A375 (cell line): ENCODE measurements around a stretch of chr12.

GRCh38 chr12:131710406-131710937, 418 bp upstream of the SFSWAP start:
- RAMPAGE, long total RNA: no peak

GRCh38 chr12:131757865-131758419, 47.1 kb downstream of the SFSWAP start:
- RAMPAGE, long total RNA: no peak

GRCh38 chr12:131793006-131793423, 35.2 kb upstream of the MMP17 start:
- RAMPAGE, long total RNA: no peak

GRCh38 chr12:131831540-131832140, 3.4 kb downstream of the MMP17 start:
- RAMPAGE, long total RNA: no peak

- RAMPAGE, long total RNA: no peak
Measured at GRCh38 chr12:131910255-131911346, 16.2 kb downstream of the ULK1 start.

DNA sequence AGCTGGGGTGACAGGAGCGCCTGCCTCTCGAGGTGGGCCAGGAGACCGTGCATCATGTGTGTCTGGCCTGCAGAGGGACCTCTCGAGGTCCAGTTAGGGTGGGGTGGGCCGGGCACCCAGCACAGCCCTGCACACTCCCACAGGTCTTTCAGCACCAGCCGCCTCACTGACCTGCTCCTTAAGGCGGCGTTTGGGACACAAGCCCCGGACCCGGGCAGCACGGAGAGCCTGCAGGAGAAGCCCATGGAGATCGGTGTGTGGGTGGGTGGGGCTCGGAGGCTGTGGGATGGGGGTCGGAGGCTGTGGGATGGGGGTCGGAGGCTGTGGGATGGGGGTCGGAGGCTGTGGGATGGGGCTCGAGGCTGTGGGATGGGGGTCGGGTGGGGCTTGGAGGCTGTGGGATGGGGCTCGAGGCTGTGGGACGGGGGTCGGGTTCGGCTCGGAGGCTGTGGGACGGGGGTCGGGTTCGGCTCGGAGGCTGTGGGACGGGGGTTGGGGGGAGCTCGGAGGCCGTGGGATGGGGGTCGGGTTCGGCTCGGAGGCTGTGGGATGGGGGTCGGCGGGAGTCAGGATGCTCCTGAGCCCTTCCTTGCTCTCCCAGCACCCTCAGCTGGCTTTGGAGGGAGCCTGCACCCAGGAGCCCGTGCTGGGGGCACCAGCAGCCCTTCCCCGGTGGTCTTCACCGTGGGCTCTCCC, 12.1 kb upstream of the PUS1 start:
- RAMPAGE, long total RNA: no peak

- RAMPAGE, long total RNA: no peak
Measured at GRCh38 chr12:131933102-131934079, 4.3 kb downstream of the PUS1 start.

- RAMPAGE, long total RNA: no peak
Measured at GRCh38 chr12:131987424-131988092, 37.8 kb downstream of the EP400 start.

GRCh38 chr12:131992293-131993211, 42.8 kb downstream of the EP400 start:
- RAMPAGE, long total RNA: no peak

- RAMPAGE, long total RNA: no peak
Measured at GRCh38 chr12:132037475-132038114, 87.9 kb downstream of the EP400 start.

DNA sequence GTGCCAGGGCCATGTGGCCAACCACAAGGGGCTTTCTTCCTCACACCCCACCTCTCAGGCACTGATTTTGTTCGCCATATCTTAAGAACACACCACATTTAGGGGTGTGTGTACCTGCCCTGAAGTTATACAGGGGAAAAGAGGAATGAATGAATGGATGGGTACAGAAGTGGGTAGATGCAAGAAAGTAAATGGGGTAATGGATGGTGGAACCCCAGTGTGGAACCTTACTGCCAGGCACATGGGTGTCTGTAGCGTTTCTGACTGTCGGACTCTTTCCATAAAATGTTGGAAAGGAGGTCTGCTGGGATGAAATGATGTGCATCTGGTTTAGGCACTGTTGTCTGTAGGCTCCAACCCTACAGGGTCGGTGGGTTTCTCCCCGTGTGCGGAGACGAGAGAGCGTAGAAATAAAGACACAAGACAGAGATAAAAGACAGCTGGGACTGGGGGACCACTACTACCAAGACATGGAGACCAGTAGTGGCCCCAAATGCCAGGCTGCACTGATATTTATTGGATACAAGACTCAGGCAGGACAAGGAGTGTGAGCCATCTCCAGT, 93.1 kb downstream of the DDX51 start:
- RAMPAGE, long total RNA: no peak

DNA sequence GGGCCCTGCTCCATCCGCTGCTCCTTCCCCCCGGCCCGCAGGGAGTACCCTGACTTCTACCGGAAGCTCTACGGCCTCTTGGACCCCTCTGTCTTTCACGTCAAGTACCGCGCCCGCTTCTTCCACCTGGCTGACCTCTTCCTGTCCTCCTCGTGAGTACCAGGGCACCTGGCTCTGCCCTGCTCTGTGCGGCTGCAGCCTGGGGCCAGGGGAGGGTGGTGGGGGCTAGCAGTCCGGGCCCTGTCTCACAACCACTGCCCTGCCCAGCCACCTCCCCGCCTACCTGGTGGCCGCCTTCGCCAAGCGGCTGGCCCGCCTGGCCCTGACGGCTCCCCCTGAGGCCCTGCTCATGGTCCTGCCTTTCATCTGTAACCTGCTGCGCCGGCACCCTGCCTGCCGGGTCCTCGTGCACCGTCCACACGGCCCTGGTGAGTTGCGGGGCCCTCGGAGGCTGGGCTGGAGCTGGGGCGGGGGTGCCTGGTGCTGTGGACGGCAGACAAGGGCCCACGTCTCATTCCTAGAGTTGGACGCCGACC, 7.0 kb downstream of the NOC4L start:
- RAMPAGE, long total RNA: no peak

DNA sequence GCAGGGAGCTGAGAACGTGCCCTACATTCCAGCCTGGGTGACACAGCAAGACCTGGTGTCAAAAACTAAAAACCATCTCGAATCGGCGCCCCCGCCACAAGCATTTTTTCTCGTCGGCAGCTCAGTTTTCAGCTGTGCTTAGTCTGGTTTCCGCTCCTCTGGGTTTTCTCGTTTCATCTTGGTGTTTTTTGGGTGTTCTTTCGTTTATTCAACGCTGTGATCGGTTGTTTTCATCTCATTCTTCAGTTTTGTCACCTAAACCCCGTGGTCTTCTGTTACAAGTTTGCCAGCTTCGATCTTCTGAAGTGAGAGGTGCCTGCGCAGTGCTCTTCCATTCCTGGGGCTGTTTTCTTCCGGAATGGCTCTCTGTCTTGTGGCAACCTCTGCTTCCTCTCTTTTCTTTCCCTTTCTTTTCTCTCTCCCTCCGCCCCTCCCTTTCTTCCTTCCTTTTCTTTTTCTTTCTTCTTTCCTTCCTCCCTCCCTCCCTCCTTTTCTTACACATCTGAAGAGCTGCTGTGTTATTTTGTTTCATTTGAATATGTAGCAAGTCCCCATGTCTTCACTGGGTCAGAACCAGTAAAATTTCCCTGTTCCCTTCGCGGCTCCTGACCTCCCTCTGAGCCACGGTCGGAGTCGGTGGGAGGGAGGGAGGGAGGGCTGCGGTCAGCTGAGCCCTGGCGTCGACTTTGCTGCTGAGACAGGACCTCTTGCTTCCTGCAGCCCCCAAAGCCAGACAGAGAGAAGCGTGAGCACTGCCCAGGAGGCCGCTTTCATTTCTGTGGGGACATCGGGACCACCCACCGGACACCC, 41.7 kb downstream of the NOC4L start:
- RAMPAGE, long total RNA: no peak

- RAMPAGE, long total RNA: no peak
Measured at GRCh38 chr12:132437173-132437475, 52.8 kb upstream of the FBRSL1 start.

DNA sequence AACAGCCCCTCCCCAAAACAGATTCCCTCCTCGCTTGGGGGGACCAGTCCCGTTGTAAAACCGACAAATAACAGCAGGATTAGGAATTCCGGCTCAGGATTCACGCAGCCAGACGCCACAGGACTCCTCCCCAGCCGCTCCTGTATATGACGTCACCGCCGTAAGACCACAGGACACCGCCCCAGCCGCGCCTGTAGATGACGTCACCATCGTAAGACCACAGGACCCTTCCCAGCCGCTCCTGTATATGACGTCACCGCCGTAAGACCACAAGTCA, 44.1 kb upstream of the FBRSL1 start:
- RAMPAGE, long total RNA: no peak

DNA sequence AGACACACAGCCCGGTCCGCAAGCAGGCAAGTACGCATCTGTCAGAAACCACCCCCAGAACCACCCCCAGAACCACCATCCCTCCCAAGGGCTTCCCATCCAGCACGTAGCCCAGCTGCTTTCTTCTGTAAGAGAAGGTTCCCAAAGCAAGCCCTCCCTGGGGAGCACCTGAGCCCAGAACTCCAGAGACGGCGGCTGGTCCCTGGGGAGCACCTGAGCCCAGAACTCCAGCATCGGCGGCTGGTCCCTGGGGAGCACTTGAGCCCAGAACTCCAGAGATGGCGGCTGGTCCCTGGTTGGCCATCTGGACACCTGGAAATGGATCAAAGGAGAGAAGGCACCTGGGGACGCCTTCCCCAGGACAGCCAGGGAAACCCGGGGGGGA, 2.6 kb upstream of the FBRSL1 start:
- RAMPAGE, long total RNA: no peak

DNA sequence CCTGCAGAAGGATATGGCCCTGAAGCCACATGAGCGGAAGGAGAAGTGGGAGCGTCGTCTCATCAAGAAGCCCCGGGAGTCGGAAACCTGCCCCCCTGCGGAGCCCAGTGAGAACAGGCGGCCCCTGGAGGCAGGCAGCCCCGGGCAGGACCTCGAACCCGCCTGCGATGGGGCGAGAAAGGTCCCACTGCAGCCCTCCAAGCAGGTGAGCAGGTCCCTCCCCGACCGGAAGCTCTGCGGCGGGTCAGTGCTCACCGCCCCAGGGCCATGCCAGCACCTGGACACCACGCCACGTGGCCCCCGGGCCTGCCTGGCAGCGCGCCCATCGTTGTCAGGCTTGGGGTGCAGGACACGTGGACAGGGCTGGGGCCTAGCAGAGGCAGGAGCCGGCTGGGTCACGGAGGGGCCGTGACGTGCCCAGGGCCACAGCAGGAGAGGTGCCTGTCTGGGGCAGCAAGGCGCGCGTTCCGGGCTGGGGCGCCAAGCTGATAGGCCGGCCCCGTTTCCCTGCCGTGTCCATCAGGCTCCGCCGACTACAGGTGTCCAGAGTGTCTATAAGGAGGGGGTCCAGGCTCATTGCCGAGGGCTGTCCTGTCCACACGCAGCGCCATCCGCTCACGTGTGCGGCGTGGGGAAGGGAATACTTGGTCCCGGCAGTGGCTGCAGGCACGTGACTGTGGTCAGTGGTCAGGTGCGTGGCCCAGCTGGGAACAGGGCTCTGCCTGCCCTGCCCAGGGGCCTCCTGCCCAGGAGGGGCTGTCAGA, 18.4 kb downstream of the FBRSL1 start:
- RAMPAGE, long total RNA: no peak

- RAMPAGE, long total RNA: no peak
Measured at GRCh38 chr12:132560425-132560897, 49.9 kb downstream of the LRCOL1 start.

DNA sequence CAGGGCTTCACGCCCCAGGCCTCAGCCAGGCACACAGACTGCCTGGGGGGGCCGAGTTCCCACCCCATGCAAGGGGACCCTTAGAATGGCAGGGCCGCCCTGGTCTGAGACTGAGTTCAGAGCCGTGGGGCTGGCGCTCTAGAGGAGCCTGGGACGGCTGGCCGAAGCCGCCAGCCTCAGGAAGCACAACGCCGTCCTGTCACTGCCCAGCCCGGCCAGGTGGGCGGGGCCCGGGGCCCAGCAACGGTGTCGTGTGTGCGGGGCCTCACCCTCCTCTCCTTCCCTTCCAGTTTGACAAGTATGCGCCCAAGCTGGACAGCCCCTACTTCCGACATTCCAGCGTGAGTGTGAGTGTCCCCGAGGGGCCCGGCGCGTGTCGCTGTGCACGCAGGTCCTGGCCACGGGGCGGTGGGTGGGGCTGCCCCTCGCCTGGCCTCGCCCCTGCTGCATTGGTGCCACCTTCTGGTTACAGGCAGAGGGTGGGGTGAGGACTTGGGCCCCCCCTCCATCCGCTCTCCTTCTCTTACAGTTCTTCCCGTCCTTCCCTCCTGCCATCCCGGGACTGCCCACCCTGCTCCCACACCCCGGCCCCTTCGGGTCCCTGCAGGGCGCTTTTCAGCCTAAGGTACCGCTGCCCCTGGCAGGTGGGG, 38.3 kb downstream of the LRCOL1 start:
- RAMPAGE, long total RNA: no peak

DNA sequence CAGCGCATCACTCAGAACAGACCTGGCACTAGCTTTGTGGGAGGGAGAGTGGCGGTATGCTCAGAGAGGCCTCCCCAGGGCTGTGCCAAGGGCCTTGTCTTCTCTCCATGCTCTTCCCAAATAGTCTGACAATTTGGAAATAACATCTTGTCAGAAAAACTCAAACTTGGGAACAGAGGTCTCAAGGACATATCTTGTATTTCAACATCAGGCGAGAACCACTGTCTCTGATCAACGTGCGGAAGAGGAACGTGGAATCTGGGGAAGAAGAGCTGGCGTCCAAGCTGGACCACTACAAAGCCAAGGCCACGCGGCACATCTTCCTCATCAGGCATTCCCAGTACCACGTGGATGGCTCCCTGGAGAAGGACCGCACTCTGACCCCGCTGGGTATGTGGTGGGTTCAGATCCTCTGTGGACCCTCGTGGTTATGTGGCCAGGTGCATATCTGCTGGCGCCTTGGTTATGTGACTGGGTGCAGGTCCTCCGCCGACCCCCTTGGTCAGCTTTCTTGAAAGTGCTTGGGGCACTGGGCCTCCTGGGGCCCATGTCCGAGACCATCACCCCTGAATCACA, 4.1 kb downstream of the PGAM5 start:
- RAMPAGE, long total RNA: no peak